Daoy (cell line): ENCODE measurements around a stretch of chr17.

GRCh38 chr17:185656-186202 lies 4.3 kb upstream of the DOC2B start:
- RAMPAGE, long total RNA: no peak

DNA sequence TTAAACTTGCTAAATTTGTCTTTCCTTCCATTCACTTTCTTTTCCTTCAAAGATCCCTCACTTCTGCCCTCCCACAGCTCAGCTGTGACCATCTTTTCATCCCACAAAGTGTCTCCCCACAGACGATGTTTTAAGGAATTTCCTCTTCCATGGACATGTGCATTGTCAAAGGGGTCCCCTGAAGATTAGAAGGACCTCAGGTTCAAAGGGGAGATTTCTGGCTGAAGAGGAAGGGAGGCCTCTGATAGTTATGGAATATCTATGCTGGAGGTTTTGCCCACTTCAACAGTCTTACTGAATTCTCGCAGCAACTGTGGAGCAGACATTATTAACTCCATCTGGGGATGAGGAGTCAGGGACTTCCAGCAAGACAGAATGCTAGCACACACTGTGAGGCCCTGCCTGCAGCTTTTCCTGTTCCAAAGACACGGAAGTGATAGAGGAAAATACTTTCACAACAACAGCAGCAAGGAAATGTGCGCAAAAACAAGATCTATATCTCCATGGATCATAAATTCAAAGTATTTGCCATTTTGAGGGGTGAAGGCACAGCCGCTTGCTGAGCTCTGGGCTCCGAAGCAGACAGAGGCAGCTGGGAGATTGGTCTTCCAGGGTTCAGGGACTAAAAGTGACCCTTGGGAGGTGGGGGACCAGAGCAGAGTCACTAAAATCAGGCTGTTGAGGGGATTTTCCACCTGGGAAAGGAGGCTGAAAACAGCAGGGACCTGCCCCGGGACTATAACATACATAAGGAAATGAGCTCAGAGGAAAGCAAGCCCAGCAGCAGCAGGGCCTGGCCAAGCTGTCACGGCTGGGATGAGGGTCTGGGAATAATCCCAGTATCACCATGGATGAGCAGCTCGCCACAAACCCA lies 72.8 kb downstream of the RPH3AL start:
- RAMPAGE, long total RNA: no peak

- RAMPAGE, long total RNA: no peak
These were observed 24.9 kb upstream of the RPH3AL start for GRCh38 chr17:377383-377931.

- RAMPAGE, long total RNA: no peak
These were observed 6.0 kb downstream of the C17orf97 start for GRCh38 chr17:416199-416519.

GRCh38 chr17:419135-419763 lies 9.1 kb downstream of the C17orf97 start:
- RAMPAGE, long total RNA: no peak

DNA sequence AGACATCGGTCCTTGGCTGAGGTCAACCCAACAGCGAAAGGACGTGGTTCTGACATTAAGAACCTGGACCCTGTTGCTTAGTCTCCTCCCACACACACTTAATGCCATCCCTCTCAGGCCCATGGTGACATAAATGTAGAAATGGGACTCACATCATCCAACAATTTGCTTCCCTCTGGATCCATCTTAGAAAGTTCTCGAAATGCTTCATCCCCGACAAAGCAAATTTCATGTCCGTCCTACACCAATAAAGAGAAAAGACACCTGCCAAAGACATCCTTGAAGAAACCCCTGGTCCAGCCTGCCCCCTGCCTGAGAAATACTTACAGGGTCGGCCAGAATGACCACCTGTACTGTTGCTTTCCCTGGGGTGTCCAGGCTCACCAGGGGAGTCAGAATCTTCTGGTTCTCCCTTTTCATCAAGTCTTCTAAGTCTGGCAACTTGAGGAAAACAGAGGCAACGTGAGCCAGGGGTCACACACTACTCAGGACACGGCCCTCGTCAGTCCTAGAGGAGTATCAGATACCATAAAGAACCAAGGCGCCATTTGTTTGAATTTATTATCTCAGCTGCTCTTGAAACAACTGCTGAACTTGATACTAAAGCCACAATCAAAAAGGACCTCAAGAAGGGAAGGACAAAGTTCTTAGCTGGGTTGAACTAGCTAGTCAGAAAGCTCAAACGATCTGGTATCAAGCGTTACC lies 12.2 kb downstream of the GLOD4 start:
- RAMPAGE, long total RNA: no peak

DNA sequence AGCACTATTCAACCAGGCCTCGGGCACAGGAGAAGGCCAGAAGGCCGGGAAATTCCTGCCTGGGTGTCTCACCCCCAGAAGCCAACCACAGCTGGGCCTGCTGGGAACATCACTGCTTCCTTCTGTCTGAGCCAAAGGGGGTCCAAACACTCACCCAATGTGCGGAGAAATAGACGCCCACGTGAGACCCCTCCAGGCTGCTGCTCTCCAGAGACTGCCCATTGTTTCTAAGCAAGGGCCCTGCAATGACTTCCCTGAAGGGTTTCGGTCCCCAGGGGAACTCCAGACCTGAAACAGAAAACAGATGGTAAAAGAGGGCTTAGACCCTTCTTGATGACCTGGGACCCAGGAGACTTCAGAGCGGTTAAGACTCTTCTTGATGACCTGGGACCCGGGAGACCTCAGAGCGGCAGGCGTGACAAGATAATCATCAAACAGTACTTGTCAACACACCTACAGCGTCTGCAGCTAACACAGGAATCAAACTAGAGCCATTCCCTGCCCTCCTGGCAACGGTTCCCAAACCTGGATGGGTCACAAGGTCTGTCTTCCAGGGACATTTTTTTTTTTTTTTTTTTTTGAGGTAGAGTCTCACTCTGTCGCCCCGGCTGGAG lies 41.4 kb downstream of the MRM3 start:
- RAMPAGE, long total RNA: no peak

- RAMPAGE, long total RNA: no peak
These were observed 53.3 kb downstream of the MRM3 start for GRCh38 chr17:835459-835863.

DNA sequence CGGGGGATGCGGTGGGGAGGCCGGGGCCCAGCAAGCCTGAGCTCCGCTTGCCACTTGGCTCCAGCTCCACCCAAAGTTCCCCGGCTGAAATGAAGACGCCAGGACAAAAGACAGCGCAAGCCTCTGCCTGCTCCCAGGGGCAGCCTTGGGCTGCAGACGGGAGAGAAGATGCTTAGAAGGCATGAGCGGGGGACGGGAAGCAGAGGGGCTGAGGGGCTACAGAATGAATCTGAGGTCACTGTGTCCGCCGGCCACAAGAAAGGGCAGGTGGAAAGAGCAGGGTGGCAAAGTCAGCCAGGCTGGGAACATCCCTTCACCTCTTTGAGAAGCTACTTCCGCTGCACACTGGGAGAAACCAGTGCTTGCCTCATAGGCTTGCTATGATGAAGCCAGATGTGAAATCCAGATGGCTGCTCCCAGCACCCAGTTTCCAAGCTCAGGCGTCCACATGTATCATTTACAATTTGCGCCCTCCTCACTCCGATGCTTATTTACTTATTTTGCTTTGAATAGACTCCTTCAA lies 69.1 kb downstream of the MRM3 start:
- RAMPAGE, long total RNA: no peak

- RAMPAGE, long total RNA: no peak
These were observed 98.4 kb downstream of the MRM3 start for GRCh38 chr17:880074-881346.

DNA sequence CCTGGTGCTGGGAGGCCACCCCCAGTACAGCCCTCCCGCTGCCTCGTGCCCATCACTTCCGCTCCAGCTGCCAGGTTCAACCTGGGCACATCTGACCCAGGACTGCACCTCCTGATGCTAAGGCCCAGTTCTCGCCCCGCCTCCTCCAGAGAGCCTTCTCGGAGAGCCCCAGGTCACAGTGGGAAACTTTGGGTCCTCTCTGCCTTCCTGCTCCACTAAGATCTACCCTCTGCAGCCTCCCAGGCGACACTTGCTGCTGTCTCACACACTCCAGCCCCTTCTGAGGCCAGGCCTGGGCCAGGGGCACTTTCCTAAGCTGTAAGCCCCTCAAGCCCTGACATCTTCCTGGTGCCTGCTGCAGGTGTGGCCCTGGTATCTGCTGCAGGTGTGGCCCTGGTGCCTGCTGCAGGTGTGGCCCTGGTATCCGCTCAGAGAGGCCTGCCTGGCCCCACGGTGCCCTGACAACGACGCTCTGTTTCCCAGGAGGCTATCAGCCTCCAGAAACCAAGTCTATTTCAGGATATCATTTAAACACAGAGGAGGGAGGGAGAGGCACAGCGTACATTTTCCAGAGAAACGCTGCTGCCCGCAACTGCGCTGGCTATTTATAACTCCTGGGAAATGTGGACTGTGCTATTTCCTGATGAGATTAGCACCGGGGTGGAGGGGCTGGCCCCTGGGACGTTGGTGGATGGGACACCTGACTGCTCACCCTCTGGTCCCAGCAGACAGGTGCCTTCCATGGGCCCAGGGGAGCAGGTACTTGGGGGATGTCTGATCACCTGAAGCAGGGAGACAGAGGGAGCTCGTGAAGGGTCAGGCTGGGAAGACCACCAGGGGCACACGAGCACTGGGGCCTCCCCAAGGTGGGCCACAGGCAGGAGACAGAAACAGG lies 22.4 kb downstream of the TIMM22 start:
- RAMPAGE, long total RNA: no peak

DNA sequence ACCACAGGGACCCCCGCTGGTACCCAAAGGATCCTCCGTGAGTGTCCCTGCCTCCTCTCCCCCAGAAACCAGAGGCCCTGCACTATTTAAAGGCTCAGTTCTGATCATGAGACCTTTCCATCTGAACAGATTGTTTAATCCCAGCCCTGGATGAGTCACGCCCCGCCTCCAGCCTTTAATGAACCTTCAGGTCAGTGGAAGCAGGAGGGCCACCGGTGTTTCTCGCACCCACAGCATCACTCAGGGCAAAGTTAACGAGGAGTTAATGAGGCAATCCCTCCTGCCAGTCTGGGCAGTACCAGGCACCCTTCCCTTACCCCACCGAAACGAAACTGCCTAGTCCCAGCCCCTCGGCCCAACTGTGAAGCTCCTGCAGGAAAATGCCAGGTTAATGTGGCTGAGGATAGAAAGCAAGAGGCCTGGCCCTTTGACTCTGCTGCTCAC lies 32.4 kb downstream of the TIMM22 start:
- RAMPAGE, long total RNA: no peak

DNA sequence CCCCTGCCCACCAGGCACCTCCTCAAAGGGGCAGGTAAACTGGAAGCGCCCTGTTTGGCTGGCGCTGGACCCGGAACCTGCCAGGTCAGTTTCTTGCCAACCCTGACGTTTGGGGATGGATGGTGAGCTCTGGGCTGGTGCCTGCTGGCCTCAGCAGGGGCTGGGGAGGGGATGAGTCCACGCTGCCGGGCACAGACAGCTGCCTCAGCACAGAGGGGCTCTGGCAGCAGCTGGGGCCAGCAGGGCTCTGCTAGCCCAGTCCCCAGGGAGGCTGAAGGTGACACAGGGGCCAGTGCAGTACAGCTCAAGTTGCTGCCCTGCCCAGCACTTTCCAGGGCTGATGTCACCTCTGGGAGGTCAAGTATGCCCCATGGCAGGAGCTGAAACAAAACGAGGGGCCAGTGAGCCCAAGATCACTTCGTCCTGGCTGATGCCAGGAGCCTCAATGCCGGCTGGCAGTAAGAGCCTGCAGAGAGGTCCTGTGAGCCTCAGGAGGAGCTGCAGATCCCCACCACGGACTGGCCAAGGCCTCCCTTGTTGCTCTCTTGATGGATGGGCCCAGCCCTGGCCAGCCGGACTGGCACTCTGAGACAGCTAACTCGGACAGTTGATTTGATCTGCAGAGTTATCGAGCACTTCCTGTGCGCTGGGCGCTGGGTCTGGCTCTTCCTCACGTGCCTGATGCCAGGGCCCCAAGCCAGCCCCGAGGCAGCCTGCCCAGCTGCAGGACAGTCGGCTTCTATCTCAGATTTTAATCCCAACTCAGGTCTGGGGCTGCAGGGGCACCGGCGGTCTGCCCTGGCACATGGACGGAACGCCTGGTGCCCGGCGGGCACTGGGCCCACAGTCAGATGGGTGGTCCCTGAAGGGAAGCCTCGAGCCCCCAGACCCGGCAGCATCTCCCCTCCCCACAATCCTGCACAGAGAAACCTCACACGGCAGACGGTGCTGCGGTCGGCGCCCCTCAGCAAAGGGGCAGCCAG lies 33.6 kb downstream of the TIMM22 start:
- RAMPAGE, long total RNA: no peak

DNA sequence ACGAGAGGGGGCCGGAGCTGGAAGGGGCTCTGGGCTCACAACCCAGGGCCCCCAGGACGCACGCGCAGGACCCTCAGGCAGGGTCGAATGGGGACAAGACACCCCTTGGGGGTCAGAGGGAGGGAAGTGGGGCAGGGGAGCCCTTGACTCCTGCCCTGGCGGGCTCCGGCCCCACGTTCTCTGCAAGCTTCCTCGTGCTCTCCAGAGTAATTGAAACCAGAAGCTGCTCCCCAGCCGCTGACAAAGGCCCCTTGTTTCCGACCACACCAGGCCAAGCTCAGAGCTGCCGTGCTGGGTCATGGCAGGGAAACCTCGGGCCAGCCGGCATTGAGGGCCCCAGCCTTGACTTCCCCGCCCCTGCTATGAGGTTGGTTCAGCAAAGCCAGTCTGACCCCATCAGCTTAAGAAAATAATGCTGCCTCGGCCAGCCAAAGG lies 43.2 kb downstream of the TIMM22 start:
- RAMPAGE, long total RNA: no peak

GRCh38 chr17:1045324-1045903 lies 48.5 kb downstream of the TIMM22 start:
- RAMPAGE, long total RNA: no peak

DNA sequence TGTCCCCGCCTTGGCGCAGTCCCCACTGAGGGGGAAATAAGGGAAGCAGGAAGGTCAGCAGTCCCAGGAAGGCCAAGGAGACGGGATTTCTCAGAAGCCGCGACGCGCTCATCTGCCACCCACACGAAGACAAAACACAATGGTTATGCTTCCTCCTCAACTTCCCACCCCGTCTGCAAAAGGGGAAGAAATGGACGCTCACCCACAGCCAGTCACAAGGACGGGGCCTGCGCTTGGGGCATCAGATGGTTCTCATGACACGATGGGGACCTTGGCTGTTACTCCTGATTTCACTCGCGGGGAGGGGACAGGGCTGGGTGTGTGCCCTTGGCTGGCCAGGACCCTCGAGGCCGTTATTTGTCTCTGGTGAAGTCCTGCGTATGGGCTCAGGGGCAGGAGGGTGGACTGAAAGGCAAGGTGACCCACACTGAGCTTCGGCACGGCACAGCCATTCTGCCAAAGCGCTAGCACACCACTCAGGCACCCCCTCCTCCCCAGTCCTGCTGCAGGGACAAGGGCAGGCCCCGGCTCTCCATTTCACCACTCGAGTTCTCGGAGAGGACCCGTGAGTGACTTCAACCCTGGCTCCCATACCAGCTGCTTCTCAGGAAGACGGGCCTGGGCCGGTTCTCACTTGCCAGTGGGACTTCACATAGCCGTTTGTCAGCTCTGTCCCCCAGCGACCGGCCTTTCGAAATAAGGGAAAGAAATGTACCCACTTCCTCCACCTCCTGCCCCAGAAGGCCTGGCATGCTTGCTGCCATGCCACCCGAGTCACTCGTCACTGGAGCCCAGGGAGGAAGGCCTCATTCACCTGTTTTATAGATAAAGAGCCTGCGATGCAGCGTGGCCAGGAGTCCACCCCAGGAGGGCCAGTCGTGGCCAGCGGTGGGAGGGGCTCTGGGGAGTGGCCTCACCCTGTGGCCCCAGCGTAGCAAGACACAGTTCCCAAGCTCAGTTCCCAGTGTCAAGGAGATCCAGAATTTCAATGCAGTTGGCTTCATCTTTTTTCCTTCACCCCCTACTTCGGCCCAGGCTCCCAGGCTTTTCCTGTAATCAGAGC lies 84.4 kb downstream of the ABR start:
- RAMPAGE, long total RNA: no peak

- RAMPAGE, long total RNA: no peak
These were observed 26.0 kb downstream of the ABR start for GRCh38 chr17:1153596-1154305.

GRCh38 chr17:1174037-1174548 lies 5.7 kb downstream of the ABR start:
- RAMPAGE, long total RNA: no peak

- RAMPAGE, long total RNA: no peak
These were observed 1.1 kb upstream of the ABR start for GRCh38 chr17:1180938-1181281.

- RAMPAGE, long total RNA: no peak
These were observed 1.8 kb upstream of the ABR start for GRCh38 chr17:1181282-1182361.